AG09319 (cell line): ENCODE measurements around a stretch of chr7.

DNA sequence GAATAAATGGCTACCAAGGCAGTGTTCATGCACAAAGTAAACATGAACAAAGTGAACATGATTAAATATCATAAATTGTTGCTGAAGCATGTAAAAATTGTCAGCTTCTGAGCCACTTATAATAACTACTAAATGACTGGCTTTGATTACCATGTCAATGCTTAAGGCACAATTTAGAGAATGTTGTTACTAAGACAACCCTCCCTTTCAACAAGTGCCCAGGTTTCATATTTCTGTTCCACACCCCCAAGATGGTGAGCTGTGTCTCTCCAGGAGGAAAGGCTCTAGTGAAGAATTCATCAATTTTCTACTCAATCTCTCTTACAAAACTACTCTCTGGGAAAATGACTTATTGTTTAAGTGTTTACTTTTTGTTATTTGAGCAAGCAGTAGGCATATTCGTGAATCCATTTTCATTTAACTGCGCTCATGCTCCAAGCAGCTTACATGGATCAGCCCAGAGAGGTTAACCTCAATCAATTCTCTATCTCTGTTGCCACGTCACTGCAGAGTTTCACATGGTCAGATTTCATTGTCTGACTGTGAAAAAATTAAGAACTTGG lies 49.9 kb downstream of the CCDC71L start:
- RRBS, result no CpG with 5 or more reads among the region's 3 CpGs

- RRBS, result 2% methylated on average over 25 of the region's 81 CpGs
These were observed 1.1 kb downstream of the CCDC71L start for GRCh38 chr7:106659551-106660546.

- RRBS, result no CpG with 5 or more reads among the region's 2 CpGs
These were observed 57.3 kb upstream of the CCDC71L start for GRCh38 chr7:106718162-106718698.

DNA sequence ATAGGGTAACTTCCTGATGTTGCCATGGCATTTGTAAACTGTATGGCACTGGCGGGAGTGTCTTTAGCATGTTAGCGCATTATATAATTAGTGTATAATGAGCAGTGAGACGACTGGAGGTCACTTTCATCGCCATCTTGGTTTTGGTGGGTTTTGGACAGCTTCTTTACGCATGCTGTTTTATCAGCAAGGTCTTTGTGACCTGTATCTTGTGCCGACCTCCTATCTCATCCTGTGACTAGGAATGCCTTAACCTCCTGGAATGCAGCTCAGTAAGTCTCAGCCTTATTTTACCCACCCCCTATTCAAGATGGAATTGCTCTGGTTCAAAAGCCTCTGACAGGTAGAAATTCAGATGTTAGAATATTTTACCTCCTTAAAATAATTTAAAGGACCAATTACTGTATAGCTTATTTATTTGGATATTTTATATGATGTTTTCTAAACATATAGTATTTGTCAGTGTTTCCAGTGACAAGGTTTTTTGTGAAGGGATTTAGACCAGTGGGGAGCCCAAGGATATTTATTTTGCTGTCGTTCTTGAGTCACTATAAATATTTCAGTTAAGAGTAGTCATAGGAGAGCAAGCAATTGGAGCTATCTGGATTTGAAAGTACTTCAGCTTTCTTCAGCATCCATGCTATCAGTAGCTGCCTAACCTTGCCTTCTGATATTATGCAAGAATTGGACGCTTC lies 90.0 kb upstream of the PIK3CG start:
- RRBS, result no CpG with 5 or more reads among the region's 8 CpGs

DNA sequence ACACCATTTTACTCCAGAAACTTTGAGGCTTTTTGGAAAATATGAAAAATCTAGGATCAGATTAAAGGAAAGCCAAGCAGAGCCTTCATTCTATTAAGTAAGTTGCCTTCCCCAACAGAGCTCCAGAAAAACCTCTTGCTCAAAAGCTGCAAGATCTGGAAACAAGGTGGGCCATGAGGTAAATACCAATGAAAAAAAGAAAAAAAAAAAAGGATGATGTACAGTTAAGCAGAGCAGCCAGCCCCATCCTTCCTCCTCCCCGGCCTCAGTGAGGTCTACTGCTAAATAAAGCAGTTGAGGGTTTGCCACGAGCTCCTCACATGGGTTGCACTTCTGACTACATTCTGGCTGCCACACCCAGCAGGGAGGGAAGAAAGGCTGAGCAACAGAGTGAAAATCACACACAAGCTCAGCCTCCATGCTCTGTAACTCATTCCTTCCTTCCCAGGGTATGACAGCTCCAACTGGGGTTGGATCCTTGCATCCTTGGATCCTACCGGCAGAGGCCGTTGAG lies 53.2 kb upstream of the PIK3CG start:
- RRBS, result no CpG with 5 or more reads among the region's 4 CpGs

- RRBS, result no CpG with 5 or more reads among the region's 6 CpGs
These were observed 4.8 kb downstream of the PIK3CG start for GRCh38 chr7:106869532-106870717.

DNA sequence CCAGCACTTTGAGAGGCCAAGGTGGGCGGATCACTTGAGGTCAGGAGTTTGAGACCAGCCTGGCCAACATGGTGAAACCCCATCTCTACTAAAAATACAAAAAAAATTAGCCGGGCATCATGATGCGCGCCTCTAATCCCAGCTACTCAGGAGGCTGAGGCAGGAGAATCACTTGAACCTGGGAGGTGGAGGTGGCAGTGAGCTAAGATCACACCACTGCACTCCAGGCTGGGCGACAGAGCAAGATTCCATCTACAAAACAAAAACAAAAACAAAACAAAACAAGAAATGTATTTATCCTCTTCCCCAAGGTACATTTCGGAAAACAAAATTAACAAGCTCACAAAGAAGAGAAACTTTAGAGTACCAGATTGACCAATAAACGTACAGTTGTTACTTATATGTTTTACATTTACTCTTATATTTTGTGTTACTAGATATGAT lies 16.5 kb downstream of the PIK3CG start:
- RRBS, result no CpG with 5 or more reads among the region's 7 CpGs

DNA sequence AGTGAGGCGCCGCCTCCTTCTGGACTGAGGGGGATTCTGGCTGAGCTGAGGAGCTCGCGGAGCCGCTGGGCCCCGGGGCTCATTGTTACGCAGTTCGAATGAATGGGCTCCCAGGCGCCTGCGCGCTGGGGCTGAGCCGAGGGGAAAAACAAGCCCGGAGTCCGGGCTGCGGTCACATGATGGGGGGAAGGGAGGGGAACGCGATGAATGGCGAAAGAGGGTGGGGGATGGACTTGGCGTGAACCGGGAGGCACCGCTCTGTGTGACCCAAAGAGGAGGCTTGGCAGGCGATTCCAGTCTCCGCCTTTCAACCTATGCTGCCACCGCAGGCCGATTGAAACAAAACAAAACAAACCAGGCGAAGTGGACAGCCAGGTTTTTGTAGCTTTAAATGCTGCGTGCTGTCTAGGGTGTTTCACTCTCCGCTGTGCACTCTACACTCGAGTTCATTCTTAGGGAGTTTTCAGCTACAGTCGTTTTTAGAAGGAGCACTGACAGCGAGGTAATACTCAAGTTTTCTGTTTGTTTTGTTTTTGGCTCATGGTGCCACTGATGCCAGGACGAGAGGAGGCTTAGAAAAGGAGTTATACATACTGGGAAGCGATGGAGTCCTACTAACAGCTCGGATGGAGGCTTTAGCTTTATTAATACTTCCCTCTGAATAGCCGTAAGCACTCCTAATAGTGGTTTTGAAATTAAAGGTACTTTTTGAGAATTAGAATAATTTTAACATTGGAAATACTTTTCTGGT lies 1.0 kb downstream of the HBP1 start:
- RRBS, result under 1% methylated on average over 17 of the region's 35 CpGs

GRCh38 chr7:107193213-107194158 lies 24.7 kb downstream of the HBP1 start:
- RRBS, result no CpG with 5 or more reads among the region's 2 CpGs

DNA sequence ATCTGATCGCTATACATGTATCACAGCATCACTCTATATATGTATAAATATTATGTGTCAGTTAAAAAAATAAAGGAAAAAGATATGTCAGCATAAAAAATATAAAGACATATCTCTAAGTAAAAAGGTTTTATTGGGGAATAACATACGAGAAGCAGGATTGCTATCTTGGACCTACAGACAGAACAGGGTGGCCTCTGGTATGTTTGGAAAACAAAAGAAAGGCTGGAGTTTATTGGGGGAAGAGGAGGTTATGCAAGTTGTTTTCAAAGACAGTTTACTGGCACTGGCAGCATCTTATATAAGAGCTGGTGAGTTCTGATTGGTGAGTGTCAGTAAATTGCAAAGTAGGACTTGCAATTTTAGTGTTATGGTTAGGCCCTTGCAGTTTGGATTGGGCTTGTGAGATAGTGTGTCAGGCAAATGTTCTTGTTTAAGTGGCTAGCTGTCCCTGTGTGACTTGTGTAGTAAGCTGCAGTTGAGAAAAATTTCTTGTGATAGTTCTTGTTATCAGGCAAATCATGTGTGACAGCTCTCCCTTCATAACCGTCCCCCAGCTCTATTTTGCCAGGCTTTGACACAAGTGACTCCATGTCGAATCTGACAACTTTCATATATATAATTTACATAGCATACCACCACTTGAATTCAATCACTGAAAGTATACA lies 118.2 kb downstream of the HBP1 start:
- RRBS, result no CpG with 5 or more reads among the region's 4 CpGs

DNA sequence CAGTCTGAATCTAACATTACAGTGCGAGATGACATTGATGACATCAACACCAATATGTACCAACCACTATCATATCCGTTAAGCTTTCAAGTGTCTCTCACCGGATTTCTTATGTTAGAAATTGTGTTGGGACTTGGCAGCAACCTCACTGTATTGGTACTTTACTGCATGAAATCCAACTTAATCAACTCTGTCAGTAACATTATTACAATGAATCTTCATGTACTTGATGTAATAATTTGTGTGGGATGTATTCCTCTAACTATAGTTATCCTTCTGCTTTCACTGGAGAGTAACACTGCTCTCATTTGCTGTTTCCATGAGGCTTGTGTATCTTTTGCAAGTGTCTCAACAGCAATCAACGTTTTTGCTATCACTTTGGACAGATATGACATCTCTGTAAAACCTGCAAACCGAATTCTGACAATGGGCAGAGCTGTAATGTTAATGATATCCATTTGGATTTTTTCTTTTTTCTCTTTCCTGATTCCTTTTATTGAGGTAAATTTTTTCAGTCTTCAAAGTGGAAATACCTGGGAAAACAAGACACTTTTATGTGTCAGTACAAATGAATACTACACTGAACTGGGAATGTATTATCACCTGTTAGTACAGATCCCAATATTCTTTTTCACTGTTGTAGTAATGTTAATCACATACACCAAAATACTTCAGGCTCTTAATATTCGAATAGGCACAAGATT lies 4.4 kb downstream of the GPR22 start:
- RRBS, result no CpG with 5 or more reads among the region's 6 CpGs

GRCh38 chr7:107492485-107493011 lies 22.7 kb downstream of the GPR22 start:
- RRBS, result no CpG with 5 or more reads among the region's 1 CpG

DNA sequence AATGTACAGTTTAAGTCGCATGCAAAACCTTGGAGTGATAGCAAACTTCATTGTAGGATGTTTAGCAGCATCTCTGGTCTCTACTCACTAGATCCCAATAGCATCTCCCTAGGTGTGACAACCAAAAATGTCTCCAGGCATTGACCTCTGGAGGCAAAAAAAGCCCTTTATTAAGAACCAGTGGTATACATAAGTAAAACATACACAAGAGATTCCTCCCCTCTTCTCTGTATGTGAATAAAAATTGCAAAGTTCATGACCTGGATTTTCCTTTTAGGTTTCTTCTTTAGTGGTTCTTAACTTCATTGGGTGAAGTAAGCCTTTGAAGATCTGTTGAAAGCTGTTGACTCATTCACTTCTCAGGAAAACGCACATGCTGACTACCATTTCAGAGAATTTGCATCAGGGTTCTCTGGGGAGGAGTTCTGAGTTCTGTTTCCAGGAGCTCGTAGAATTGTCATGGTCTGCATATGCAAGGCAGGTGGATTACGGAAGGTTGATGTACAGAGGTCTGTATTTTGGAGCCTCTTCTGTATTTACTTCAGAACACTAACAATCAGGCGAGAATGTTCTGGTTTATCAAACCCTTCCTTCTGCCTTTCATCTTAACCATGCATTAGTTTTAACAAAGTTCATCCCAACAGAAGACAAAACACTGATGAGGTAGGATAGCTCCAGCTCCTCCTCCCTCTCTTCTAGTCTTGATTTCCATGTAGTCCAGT lies 993 bp upstream of the SLC26A4 start:
- RRBS, result no CpG with 5 or more reads among the region's 5 CpGs

GRCh38 chr7:107930977-107931575 lies 40.1 kb downstream of the DLD start:
- RRBS, result no CpG with 5 or more reads among the region's 6 CpGs

- RRBS, result no CpG with 5 or more reads among the region's 5 CpGs
These were observed 41.1 kb downstream of the DLD start for GRCh38 chr7:107931924-107932693.

GRCh38 chr7:108003996-108005003 lies 1.3 kb upstream of the LAMB1 start:
- RRBS, result no CpG with 5 or more reads among the region's 19 CpGs

GRCh38 chr7:108094272-108094726 lies 35.9 kb downstream of the LAMB4 start:
- RRBS, result no CpG with 5 or more reads among the region's 2 CpGs

DNA sequence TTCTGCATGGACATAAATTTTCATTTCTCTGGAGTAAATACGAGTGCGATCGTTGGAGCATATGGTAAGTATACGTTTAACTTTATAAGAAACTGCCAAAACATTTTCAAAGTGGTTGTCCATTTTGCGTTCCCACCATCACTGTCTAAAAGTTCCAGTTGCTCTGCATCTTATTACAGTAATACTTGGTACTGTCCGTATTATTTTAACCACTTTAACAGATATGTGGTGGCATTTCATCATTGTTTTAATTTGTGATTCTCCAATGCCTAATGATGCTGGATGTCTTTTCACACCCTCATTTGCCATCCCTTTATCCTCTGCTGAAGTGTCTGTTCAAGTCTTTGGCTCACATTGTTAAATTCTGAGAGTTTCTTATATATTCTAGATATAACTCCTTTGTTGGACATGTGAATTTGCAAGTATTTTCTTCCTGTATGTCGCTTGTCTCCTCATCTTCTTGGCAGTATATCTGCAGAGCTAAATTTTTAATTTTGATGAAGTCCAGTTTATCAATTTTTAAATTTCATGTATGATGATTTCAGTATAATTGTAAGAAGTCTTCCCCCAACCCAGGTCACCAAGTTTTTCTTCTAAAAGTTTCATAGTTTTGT lies 25.1 kb upstream of the NRCAM start:
- RRBS, result no CpG with 5 or more reads among the region's 7 CpGs

GRCh38 chr7:110523103-110523302 lies 567.9 kb upstream of the LRRN3 start:
- RRBS, result no CpG with 5 or more reads among the region's 2 CpGs